ENCODE data around the genes STRN and QPCT.

GRCh38 chr2:36369636-36370196 is 14.1 kb downstream of the CRIM1 start:
- PRO-cap, result no peak

DNA sequence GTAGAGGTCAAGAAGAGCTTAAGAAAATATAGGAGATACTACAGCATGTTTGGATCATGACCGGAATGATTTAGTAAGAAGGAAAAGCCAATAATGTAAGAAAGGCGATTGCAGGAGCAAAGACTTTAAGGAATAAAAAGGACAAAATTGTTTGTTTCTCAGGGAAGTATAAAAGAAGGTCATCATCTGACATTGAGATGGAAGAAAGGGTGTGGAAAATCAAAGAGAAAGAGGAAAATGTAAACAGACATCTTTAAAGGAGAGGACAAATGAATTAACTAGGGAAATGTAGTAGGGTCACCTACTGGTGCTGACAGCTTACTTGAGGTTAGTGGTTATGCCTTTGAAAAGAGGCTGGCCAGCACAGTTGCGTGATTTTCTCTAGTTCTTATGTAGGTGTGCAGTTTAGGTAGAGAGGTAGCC is 44.1 kb downstream of the CRIM1 start:
- PRO-cap, result no peak

GRCh38 chr2:36550730-36550998 is 47.3 kb downstream of the FEZ2 start:
- PRO-cap, result no peak

GRCh38 chr2:36578304-36579159 is 19.4 kb downstream of the FEZ2 start:
- PRO-cap, result no peak

GRCh38 chr2:36869327-36870015 is 96.9 kb downstream of the STRN start:
- PRO-cap, result no peak

GRCh38 chr2:36959505-36959977 is 6.8 kb downstream of the STRN start:
- PRO-cap, result no peak

DNA sequence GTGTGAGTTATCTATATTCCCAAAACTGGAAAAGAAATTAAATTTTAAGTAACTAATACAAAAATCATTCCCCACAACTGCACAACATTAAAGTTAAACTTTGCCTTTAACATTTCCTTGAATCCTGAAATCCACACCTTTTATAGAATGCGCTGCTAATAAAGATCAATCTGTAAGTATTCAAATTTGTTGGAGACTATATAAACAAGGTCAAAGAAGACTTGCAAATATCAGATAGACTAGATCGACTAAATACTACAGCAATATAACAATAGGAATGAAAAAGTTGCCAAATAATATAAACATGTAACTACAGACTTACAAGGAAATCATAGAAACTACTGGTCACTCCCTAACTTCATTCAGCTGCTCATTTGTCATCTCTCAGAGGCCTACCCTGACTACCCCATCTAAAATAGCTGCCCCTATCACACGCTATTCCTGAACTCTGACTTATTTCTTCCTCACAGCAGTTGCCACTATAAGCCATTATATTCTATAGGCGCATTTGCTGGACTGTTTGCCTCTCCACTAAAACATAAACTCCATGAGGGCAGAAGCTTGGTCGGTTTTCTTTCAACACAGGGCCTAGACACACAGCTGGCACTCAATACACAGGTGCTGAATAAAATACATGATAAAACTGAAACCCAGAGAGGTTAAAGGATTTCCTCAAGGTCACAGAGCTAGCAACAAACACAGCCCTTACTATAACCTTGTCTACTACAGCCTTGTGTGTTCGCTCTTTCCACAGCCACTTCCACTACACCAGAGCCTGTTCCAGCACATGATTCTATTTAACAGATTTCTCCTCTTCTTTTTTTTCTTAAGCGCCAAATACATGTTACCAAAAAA is 1.8 kb downstream of the STRN start:
- PRO-cap, result no peak

DNA sequence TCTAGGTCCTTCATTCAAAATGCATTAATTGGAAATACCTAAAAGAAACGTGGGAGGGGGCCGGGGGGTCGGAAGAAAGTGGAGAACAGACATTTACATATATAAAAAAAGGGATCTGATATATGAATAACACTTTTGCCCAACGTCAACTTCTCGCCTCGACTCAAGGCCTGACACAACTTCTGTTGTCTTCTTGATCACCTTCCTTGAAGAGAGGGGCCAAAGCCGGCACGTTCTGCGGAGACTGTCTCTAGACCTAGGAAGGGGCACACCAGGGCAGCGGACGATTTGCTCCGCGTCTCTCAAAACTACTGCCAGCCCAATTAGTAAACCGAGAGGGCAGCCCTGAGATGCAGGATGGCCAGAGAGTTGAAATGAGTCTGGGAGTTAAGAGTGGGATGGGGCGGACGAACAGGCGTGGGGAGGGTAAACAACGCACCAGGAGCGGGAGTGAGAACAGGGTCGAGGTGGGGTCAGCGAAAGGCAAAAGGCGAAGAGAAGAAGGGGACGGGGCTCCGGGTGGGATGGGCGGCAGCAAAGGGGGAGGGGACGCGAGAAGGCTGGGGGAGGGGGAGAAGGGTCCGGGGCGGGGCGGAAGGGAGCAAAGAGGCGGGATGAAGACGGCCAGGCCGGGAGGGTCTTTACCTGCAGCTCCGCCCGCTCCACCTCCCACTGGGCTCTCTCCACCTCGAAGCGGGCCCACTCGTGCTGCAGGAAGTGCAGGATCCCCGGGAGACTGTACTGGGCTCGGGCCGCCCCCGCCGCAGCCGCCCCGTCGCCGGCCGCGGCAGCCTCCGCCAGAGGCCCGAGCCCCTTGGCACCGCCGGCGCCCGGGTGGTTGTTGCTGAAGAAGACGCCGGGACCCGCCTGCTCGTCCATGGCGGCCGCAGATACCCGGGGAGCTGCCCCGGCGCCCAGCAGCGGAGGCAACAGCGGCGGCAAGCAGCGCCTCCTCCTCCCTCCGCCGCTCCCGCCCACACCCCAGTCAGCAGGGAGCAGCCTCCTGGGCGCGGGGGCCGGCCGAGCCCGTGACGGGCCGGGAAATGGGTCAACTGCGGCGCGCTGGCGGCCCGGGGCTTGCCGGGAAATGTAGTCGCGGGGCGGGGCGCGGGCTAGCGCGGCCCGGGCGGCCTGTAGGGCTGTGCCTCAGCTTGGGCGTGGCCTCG is at the start of gene STRN:
STRN (minus strand) TSS at position 952 of the 1,166 bp plus-strand sequence.
- PRO-cap, result unidirectional peak, plus-strand start at position 604 of the sequence; bidirectional peak, plus-strand start outside the sequence, minus-strand start at position 978 of the sequence

- PRO-cap, result bidirectional peak, plus-strand start at chr2:36966803, minus-strand start at chr2:36966562; unidirectional peak, plus-strand start at chr2:36966936
Measured at GRCh38 chr2:36966751-36967407, 543 bp upstream of the STRN start.

DNA sequence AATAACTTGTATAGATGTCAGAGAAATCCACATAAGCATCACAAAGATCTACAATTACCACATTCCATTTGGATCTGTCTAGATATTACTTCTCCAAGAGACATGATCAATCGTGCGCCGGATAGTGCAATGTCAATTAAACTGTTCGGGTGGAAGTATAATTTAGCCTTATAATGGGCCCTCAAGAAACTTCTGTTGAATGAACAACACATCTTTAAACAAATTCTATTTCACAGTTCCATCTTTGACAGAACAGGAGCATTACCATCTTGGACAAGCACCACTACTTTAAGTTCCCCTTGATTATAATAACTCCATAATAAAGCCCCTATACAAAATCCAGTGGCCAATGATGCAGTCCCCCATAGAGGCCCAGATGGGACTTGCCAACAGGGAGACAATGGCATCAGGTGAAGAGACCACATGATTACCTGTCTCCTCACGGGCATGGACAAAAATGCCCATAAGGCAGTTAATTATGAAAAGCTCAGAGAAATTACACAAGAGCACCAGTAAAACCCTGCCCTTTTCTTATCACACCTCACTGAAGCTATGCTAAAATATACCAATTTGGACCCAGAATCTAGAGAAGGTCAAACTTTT is 28.3 kb downstream of the EIF2AK2 start:
- PRO-cap, result no peak

DNA sequence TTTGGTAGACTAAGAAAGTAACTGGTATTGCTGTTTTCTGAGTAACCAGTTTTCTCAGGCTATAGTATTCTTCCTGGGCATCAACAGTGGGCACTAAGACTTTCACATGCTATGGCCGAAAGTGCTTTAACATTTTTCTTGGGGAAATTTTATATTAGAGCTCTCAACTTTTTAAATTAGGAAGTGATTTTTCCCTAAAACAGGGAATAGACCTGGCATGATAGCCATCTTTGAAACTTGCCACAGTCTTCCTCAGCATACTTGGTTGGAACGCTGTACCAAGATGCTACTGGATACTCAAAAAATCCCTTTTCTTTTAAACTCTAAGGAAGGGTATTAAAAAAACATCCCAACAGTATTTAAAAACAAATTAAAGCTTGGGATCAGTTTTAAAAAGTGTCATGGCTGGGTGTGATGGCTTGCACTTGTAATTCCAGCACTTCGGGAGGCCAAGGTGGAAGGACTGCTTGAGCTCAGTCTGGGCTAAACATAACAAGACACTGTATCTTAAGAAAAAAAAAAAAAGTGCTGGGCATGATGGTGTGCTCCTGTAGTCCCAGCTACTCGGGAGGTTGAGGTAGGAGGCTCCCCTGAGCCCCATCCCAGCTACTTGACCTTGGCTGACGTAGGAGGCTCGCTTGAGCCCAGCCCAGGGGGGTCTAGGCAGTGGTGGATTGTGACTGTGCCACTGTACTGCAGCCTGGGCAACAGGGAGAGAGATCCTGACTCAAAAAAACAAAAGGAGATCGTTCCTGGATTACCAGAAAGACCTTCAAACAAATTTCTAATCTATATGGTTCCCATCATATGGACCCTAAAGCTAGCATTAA is 4.1 kb downstream of the CEBPZOS start:
- PRO-cap, result no peak

- PRO-cap, result no peak
Measured at GRCh38 chr2:37206011-37206319, 9.7 kb downstream of the CEBPZOS start.

GRCh38 chr2:37214817-37215163 is 16.6 kb downstream of the CEBPZ start:
- PRO-cap, result no peak

- PRO-cap, result no peak
Measured at GRCh38 chr2:37279567-37280134, 45.0 kb downstream of the PRKD3 start.

DNA sequence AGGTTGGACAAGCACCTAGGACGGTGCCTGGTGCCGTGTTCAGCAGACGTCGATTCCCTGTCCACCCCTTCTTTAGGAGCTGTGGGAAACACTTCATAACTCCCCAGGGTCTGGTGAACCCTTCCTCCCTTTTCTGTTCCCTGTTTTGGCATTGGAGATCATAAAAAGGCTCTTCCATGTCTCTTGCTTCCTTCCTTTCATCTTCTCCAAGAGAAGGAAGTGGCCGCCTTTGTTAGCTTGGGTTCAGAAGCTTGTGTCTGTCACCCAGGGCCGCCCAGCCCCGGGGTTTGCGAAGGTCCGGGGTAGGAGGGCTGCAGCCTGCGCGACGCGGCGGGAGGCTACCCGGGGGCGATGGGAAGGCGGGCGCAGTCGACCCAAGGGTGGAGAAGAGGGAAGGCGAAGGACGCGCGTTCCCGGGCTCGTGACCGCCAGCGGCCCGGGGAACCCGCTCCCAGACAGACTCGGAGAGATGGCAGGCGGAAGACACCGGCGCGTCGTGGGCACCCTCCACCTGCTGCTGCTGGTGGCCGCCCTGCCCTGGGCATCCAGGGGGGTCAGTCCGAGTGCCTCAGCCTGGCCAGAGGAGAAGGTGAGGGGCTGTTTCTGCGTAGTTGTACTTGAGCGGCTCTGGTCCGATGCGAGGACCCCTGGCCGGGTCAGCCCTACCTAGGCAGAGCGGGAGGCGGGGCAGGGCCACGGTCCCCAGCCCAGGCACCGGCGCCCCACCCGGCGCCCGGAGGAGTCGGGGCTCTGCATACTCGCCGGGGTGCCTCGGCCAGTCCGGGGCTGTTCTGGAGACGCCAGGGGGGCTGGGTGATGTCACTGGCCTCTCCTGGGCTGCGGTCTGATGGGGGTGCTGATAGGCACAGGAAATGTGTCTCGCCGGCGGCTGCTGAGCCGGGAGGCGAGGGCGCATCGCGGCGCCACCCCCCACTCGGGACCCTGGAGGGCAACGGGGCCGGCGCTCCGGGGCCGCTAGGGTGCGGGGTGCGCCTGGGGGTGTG is at the start of gene QPCT:
QPCT (plus strand) TSS at position 368 of the 1,004 bp plus-strand sequence.
- PRO-cap, result bidirectional peak, plus-strand start at position 458 of the sequence, minus-strand start at position 395 of the sequence

DNA sequence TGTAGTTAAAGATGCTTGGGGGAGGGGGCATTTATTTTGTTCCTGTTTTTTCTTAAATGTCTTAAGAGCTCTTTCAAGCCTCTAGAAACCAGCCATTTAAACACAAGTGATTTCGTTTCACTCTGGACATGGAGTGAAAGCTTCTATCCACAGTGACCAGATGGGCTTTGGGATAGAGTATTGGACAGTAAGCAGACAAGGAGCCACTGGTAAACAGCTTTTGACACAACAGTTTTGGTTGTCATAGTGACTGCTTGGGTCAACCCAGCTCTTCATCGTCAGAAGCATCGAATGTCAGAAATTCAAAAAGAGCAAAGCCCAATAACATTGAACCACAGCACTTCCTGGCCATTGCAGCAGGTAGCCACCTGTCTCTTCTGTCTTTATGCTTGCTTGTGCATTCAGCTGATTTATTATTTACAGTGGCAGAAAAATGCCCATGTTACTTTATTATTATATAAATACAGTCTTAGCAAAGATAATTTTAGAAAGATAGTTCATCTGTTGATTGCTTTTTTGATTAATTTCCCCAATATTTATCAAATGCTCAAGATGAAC is 5.1 kb downstream of the QPCT start:
- PRO-cap, result no peak

- PRO-cap, result no peak
Measured at GRCh38 chr2:37357508-37357984, 13.1 kb downstream of the QPCT start.

DNA sequence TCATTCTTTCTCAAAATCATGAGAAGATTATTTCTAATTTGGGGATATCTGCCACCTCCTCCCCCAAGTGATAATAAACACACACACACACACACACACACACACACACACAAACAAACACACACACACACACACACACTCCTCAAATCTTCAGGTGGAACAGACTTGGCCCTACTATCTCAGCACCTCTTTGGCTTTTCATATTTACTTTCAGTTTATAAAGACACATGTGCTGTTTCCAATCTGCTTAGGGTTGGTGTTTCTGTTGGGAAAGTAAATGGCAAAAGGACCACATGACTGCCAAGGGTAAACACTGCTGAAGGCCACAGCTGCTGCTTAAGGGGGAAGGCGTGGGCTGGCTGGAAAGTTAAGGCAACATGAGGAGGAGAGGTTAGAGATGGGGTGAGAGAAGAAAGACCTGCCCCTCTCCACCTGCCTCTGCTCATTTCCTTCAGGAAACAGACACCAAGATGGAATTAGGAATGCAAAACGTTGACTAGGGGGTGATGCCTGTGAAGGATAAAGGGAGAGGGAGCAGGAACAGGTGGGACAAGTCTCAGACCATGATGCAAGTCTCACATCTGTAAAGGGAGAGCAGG is 86.2 kb downstream of the CDC42EP3 start:
- PRO-cap, result no peak

DNA sequence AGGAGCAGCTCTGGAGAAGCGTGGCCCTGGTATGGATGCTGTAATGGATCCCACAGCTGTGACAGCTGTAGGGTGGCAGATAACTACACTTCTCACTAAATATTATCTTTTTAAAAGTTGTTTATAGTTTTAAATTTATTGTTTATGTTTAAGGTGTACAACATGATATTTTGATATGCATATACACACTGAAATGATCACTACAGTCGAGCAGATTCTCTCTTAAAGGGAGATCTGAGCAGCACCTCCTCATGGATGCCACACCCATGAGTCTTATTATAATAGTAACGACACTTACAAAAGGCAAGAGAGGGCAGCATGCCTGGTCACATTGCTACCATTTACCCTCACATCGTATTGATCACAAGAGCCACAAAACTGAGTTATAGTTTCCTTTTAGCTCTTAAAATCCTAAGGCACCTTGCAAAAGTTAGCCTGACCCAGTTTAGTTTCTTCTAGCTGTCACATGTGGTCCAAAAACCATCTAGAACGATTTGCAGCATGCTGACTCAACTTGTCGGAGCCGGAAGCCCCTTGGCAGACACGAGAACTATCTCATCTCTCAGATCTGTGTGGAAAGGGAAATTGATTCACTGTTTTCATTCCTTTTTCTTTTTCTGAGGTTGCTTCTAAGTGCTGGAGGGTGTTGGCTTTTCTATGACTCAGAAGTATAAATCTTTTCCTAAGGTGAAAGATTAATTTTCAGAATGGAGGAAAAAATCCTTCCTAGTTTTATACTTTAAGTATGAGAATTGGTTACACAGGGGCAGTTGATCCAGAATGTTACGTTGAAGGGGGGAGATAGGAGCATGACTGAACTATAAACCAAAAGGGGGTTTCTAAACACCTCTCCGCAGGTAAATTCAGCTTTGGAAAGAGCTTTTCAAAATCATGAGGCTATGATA is 85.3 kb downstream of the CDC42EP3 start:
- PRO-cap, result no peak

DNA sequence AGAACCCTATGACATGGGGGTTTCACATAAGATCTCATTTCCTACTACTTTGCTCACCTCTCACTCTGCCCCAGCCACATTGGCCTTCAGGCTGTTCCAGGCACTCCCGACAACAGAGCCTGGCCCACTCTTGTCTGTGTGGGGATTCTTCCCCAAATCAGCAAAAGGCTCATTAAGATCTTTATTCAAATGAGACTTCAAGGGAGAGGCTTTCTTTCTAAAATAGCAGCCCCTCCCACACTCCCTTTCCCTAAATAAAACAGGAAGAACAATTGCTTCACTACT is 3.5 kb upstream of the CDC42EP3 start:
- PRO-cap, result no peak